ENCODE data around the genes PTCH1 and CDC14B.

DNA sequence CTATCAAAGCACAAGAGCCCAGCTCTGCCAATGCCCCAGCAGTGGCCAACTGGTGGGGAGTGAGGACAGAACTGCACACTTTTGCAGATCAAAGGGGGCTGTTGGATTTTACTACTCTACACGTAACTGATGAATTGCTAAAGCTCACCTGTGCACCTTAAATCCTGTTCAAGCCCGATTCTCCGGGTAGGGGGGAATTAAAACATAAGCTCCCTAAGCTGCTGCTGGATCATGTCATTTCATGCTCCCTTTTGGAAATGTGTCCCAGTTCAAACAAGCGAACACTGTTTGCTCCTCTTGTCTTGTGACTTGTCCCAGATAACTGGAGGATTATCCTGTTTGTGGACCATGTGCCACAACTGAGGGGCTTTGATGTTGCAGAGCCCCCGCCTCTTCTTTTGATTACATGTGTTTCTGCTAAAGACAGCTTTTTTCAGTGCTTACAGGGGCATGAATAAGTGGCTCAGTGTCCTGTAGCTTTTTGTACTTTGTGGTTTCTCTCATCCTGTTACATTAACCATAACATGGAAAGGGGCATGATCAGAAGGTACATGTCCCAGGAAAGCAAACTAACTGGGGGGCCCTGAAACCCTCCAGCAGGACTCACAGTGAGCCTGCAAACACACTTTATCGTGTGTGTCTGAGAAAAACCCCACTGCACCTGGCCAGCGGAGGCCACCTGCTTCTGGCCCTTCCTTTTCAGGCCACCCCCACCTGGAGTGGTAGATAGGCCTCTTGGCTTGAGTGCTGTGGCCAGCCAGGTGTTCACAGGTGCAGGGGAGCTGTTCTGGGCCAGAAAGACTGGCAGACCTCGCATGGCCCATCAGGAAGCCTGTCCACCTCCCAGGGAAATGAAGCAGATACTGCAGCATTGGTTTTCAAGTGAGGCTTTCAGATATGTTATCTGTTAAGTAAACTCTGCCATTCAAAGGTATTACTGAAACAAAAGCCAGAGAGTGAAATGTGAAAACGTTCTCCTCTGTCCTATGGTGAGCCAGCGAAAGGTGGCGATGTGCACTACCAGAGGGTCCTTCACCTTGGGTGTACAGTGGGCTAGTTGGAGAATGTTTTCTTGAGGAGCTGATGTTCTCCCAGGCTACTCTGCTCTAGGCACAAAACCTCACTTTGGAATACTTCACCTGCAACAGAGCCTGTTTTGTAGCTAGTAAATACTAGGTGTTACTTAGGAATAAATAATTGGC, 285.6 kb downstream of the FANCC start:
- PRO-cap, 3 experiments = no peak in any of the 3 experiments
- RAMPAGE, long total RNA = no peak

DNA sequence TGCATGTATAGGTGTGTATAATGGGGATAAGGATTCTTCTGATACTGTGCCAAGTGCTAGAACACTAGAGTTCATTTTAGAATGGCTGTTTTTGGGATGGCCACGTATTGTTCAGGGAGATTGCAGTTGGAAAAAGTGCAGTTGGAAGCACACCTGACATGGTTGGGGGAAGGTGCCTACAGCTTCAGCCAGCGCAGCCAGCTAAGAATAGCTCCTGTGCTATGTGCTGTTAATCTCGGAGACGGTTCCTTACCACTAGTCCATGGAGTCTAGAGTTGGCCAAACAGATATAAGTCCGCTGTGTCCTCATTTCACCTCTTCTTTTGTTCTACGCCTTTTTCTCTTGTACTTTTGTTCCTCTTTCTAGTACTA, 284.6 kb downstream of the FANCC start:
- PRO-cap, 3 experiments = no peak in any of the 3 experiments
- RAMPAGE, long total RNA = no peak

- PRO-cap, 3 experiments = peak in 1 of 3 experiments; most common plus-strand start chr9:95085505 (in 1)
- RAMPAGE, long total RNA = no peak
Observed at GRCh38 chr9:95085403-95085586, 232.2 kb downstream of the FANCC start.

DNA sequence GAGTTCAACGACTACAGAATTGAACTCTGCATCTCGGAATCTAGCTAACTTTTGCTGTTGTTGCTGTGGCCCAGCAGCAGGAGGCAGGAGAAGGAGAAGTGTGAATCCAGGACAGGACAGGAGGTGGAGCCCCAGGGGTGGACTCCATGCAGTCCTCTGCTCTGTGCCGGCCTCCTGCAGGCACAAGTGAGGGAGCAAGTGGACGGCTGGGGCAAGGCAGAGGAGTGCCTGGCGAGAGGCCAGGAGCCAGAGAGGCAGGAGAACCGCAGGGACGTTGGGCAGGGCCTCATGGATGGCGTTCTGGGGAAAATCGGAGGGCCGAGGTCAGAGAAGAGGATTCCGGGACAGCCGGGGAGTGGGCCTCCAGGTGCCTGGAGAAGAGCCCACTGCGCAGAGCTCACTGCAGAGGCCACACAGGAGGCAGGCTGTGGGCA, 214.1 kb downstream of the FANCC start:
- PRO-cap, 3 experiments = no peak in any of the 3 experiments
- RAMPAGE, long total RNA = no peak

GRCh38 chr9:95106625-95107926, 210.4 kb downstream of the FANCC start:
- PRO-cap, 3 experiments = no peak in any of the 3 experiments
- RAMPAGE, long total RNA = no peak

DNA sequence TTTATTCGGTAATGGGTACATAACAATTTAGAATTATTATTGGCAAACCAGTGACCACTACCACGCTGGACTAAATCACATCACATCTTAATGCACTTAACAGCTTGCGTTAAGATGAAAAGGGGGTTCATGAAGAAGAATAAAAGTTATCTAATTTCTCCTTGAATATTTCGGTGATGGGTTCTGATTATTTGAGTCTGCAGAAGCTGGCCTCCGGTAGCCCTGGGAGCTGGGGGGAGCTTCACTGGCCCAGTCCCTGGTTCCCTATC, 190.6 kb downstream of the FANCC start:
- PRO-cap, 3 experiments = no peak in any of the 3 experiments
- RAMPAGE, long total RNA = no peak

GRCh38 chr9:95462162-95463318, 46.5 kb downstream of the PTCH1 start:
- PRO-cap, 3 experiments = peak in 2 of 3 experiments; most common plus-strand start chr9:95462624 (in 2); most common minus-strand start chr9:95462619 (in 1)
- RAMPAGE, long total RNA = no peak

- PRO-cap, 3 experiments = peak in 1 of 3 experiments; most common plus-strand start chr9:95509451 (in 1); most common minus-strand start chr9:95509184 (in 1)
- RAMPAGE, long total RNA = no peak
Observed at GRCh38 chr9:95508985-95509642, at the start of gene PTCH1. Gene PTCH1, minus strand, starts transcription at chr9:95509266.

DNA sequence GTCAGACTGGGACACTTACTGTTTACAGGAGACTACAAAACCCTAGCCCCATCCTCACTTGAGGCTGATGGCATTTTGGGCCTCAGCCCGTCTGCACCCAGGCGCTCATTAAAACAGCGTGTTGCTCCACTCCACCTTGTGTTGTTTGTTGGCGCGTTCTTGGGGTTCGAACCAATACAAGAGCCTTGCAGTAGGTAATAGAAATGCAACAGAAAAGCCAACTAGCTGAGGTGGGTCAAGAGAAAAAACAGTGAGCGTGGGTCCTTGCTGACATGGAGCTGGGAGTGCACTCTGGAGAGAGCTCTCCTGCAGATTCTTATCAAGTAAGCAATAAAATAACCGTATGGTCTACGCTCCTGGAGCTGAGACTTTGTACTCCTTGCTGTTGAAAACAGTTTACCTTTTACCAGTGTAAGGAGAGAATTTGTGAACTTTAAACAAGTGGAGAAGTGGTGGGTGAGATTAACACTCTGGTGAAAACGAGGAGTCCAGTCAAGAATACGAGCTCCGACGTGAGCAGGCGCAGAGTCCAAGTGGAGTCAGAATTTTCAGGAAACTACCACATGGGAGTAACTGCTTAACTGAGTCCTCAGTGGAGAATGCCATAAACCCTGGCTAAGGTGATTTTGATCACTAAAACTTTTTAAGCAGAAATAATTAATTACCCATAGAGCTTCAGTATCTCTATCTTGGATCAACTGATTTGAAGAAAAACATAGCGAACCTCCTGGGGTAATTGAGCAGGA, 156.2 kb upstream of the ERCC6L2 start:
- PRO-cap, 3 experiments = no peak in any of the 3 experiments
- RAMPAGE, long total RNA = no peak

GRCh38 chr9:95729821-95730191, 145.7 kb upstream of the ERCC6L2 start:
- PRO-cap, 3 experiments = no peak in any of the 3 experiments
- RAMPAGE, long total RNA = no peak

GRCh38 chr9:95751914-95752327, 123.6 kb upstream of the ERCC6L2 start:
- PRO-cap, 3 experiments = no peak in any of the 3 experiments
- RAMPAGE, long total RNA = no peak

GRCh38 chr9:95771649-95772090, 103.8 kb upstream of the ERCC6L2 start:
- PRO-cap, 3 experiments = no peak in any of the 3 experiments
- RAMPAGE, long total RNA = no peak

- PRO-cap, 3 experiments = no peak in any of the 3 experiments
- RAMPAGE, long total RNA = no peak
Observed at GRCh38 chr9:95831487-95832133, 43.9 kb upstream of the ERCC6L2 start.

- PRO-cap, 3 experiments = peak in 3 of 3 experiments; most common plus-strand start chr9:95876058 (in 2); most common minus-strand start chr9:95876000 (in 2)
- RAMPAGE, long total RNA = no peak
Observed at GRCh38 chr9:95875743-95876185, 273 bp downstream of the ERCC6L2 start.

DNA sequence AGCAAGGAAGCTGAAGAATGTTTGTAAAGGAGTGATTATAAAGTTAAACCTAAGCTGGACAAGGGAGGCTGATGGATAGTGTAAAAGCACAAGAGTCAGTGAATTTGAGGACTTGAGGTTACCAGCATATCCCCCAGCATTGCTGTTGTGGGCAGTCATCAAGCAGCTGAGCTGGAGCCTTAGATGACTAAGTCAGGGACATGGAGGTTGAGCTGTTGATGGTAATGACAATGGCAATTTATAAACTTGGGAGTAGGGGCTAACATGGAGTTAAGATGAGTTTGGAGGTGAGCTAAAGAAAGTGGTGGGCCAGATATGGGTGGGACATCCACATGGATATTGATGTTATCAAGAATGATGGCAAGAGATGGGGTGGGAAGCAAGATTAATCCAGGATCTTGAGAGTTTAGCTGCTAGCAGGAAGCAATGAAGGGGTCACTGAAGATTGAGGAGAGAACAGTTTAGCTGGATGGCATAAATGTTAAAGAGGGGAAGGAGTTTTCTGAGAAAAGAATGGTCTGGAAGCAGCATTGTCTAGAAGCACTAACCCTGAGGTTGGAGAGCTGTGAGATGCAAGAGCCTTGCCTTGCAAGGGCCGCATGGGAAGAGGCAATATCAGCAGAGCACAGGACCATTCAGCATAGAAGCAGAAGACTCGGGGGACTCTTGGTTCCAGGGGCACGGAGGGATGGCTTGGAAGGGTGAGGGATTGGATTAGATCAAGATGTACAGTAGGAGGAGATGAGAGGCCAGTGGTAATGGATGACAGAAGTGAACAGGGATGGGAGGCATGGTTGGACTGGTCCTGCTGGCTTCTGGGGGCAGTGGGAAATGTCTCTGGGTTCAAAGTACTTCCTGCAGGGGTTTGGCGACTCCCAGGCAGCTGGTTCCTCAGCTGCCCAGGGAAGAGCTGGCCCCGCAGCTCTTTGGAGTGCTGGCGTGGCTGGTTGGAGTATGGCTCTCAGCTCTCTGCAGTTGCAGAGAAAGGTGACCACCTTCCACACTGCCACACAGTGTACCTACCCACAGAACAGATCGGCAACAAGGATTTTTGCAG, 131.9 kb downstream of the ERCC6L2 start:
- PRO-cap, 3 experiments = no peak in any of the 3 experiments
- RAMPAGE, long total RNA = no peak

GRCh38 chr9:96129495-96130326, 172.3 kb downstream of the HSD17B3 start:
- PRO-cap, 3 experiments = no peak in any of the 3 experiments
- RAMPAGE, long total RNA = no peak

DNA sequence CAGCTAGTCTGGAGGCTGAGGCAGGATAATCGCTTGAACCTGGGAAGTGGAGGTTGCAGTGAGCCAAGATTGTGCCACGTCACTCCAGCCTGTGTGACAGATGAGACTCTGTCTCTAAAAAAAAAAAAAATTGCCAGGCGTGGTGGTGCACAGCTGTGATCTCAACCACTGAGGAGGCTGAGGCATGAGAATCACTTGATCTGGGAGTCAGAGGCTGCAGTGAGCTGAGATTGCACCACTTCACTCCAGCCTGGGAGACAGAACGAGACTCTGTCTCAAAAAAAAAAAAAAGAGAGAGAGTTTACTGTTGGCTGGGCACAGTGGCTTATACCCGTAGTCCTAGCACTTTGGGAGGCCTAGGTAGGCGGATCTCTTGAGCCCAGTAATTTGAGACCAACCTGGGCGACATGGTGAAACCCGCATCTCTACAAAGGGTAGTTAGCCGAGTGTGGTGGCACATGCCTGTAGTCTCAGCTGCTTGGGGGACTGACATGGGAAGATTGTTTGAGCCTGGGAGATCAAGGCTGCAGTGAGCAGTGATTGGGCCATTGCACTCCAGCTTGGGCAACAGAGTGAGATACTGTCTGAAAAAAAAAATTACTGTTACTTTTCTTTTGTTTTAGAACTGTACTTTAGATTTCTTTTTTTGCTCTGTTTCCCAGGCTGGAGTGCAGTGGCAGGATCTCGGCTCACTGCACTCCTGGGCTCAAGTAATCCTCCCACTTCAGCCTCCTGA, 12.5 kb downstream of the HABP4 start:
- PRO-cap, 3 experiments = no peak in any of the 3 experiments
- RAMPAGE, long total RNA = no peak

DNA sequence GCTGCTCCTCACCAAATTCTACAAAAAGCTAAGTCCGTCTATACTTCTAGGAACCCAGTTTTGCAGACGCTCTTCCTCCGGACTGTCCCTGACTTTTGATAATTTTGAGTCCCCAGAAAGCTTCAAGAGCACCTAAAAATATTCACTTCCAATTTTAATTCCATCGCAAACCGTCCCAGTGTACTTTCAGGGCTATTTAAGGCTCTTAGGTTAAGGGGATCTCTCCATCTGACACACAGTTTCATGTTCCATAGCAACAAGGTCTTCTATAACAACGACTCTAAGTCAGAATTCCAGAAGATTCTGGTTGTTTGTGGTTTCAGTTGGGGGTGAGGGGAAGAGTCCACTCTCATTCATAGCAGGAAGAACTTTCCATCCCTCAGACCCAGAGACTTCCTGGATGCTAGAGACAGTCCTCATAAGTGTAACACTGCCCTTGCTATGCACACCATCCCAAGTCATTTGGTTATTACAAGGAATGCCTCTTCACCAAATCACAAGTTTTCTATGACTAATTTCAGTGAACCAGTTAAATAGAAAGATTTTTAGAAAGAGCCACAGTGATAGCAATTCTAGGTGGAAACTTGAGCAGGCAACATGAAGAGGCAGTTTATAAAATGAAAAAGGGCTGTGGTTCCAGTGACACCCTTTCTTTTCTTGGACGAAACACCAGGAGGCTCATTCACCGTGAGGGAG, 51.3 kb downstream of the HABP4 start:
- PRO-cap, 3 experiments = no peak in any of the 3 experiments
- RAMPAGE, long total RNA = no peak

DNA sequence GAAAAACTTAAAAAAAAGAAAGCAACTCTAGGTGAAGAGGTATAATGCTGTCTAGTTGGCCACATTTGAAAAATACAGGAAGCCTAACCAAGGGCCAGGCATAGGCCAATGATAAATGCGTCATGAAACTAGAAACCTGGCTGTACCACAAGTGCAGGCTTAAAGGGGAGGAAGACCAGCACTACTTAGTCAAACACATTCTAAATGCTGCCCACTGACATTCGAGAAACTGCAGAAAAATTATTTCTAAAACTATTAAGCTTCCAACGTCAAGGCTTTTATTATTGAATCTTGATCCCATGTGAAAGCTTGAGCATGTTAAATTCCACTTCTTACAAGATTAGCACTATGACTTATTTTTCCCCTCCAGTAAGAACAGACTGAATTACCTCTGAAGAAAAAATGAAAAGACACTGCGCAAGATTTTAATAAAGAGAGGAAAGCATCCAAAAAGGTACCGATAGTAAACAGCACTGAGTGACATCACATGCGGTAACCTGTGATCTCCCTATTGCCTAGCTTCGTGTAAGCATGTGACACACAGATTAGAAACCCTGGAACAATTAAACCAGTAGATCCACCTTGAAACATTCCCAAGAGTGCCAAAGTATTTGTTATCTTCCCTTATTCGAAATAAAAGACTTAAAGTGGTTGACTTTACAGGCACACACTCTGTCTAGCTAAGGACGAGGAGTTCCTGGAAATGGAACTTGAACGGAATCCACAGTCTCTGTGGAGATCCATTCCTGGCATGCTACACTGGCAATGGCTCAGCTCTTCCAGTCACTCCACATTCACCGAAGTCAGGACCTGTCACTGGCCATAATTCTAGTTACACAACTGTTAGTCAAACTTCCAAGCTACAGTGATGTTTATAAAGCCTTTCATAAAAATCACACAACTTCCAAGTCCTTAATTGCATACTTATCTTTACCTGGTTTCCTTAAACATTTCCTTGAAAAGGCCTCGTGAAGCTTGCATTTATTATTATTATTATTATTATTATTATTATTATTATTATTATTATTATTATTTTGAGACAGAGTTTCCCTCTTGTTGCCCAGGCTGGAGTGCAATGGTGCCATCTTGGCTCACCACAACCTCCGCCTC, 15.9 kb downstream of the CDC14B start:
- PRO-cap, 3 experiments = no peak in any of the 3 experiments
- RAMPAGE, long total RNA = no peak

DNA sequence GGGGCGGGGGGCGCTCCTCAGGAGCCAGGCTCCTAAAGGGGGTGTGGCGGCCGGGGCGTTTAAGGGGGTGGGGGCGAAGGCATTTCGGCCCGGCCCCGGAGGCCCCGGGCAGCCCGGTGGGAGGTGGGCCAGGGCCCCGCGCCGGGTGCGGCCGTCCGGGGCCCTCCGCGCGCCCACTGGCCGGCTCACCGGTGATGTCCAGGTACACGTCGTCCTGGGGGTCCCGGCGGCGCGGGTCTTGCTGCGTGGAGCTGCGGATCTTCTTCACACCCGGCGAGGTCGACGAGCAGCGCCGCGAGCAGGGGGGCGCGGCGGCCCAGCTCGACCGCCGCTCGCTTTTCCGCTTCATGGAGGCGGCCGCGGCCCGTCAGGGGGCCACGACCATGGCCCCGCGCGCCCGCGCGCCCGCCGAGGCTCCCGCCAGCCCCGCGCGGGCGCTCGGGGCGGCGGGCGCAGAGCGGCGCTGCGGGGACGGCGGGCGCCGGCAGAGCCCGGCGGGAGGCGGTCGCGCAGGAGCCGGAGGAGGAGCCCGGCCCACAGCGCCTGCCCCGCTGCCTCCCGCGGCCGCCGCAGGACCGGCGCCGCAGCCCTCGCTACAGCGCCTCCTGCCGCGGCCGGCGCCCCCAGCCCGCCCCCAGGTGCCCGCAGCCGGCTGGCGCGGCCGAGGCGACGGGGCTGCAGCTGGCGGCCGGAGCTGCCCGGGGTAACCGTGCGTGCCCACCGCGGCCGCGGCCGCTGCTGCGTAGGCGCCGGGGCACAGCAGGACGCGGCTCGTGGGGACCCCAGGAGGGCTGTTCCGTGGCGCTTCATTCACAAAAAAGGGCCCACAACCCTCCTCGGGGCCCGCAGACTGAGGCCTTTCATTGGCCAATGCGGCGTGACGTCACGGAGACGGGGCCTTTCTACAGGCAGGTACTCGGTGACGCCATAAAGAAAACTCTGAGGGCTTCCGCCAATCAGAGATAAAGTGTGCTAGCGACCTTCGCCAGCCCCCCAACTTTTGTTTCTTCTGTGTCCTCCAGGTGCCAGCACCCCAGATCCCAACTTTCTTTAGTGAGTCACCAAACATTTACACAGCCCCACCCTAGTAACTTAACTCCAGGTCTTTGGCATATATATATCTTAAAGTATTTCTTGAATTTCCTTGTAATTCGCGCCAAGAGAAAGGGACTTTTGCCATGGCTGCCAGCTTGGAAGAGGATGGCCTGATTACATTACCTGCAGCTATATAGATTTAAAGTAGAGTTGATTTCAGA, at the start of gene CDC14B:
CDC14B (minus strand) TSS at position 814 of the 1,256 bp plus-strand sequence.
- PRO-cap, 3 experiments = peak in 1 of 3 experiments; most common minus-strand start position 812 of the sequence (in 1)
- RAMPAGE, long total RNA = no peak

Data from cerebellum (tissue), 5 donors.